AG10803 (cell line): ENCODE measurements around a stretch of chr10.

DNA sequence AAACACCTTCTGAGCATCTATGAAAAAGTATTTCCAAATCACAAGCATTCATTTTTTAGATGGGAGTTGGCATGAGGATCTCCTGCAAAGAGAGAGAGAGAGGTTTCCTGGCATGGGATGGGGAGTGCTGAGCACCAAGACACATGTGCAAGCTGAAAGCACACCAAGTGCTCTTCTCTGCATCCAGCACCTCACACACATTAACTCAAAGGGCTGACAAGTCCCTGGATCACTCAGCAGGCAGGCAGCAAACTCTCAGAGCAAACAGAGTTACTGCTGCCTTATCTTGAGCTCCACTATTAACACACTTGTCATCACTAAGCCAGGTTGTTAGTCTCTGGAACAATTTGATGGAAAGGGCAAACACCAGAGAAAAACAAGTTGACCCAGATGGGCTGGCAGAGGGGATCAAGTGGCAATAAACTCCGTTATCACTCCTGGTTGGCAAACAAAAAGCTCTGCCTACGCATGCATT lies 350.0 kb downstream of the KCNMA1 start:
- RRBS: no CpG with 5 or more reads among the region's 2 CpGs

DNA sequence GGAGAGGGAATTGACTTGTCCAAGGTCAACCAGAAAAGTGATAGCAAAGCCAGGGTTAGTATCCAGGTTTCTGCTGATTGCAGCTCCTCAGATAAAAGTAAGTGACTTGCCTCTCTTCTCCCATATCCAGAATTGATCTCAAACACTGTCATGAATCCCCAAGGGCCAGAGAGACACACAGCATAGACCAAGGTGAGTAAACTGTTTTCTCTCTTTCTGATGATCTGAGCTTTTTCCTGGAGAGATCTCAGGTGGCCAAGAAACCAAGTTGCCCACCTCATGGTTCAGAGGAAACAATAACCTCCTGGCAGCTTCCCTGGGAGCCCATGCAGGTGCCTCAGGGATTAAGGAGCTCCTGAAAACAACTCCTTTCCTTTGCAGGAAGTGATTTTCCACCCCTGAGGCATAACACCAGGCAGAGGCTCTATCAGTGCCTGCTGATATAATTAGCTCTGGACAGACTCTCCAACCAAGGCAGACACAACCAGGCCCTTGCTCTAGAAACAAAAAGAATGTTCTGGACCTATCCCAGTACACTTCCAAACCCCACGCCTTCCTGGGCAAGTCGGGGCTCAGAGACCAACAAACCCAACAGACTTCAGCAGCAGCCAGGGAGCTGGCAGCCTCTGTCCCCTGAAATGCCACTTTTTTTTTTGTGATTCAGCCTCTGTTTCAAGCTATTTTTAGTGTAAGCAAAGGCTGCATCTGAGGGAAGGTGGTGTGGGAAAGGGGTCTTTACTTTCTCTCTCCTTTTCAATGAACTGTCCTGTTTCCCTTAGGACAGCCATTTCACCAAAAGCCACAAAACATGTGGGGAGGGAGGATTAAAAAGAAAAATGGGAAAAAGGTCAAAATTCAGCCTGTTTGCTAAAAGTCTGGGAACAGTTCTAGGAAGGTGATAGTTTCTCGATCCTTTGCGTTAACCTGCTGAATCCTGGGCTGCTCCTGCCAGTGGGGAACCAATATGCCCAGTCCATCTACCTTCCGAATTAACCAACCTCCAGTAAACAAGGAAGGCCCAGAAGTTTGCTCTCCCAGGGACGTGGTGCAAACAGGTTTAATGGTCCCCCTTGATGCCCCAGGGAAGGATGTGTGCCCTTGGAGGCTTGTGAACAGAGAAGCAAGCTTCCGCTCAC lies 247.0 kb downstream of the KCNMA1 start:
- RRBS: no CpG with 5 or more reads among the region's 7 CpGs

GRCh38 chr10:77496660-77497245 lies 140.9 kb downstream of the KCNMA1 start:
- RRBS: no CpG with 5 or more reads among the region's 3 CpGs

DNA sequence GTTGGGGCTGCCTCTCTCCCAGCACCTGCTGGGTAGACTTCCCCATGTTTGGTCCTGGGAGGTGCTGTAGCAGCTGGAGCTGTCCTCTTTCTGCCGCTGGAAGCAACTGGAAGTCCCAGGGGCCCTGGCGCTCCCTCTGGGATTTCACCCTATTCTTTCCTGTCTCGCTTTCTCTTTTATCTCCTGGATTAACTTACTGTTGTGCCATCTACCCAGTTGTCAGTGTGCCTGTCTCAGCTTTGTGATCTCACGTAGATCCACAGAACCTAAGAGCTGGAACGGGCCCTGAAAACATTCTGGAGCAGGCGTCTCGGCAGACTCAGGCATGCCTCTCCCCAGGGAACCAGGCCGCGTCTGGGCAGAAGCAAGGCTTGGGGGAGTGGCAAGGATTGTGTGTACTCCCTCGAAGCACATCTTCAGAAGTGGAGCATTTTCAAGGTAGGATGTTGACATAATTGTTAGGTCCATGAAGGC lies 87.3 kb downstream of the KCNMA1 start:
- RRBS: no CpG with 5 or more reads among the region's 10 CpGs

DNA sequence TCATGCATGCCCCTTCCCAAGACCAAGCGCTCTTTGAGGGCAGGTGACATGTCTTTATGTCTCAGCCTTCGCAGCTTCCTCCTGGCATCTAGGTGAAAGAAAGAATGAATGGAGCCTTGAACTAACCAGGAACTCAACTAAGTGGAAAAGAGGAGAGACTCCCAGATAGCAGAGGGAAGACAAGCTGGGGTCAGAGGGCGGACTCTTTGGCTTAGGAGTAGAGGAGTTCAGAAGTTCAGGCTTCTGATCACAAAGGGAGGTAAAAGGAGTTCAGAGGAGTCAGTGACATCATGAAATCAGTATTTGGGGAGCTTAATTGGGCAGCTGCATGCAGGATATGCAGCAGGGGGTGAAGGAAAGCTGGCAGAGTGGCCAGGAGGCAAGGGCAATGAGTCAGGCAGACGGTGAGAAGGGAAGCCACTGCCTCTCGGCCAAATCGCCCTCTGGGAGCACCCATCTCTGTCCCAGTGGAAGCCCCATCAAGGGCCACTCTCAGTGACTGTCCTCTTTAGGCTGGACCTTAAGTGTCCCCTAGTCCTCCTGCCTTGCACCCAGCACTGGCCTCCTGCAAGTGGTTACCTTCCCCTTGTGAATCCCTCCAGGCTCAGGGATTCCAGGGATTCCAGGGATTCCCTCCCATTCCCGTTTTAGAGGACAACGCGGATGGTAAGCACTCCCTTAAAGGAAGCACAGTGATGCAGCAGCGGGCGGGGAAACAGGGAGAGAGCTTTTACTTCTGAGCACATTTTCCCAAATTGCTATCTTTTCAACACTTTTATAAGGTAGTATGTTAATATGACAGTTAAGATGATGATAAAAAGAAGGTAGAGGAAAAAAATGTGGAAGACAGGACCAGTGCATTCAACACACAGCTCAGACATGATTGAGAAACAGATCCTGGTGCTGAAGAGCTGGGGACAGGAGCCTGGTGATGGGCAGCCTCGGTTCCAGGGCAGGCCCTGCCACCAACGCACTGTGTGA lies 72.7 kb downstream of the KCNMA1 start:
- RRBS: no CpG with 5 or more reads among the region's 13 CpGs

- RRBS: no CpG with 5 or more reads among the region's 7 CpGs
Observed at GRCh38 chr10:77599526-77600093, 38.0 kb downstream of the KCNMA1 start.

- RRBS: no CpG with 5 or more reads among the region's 3 CpGs
Observed at GRCh38 chr10:77601533-77602079, 36.0 kb downstream of the KCNMA1 start.

DNA sequence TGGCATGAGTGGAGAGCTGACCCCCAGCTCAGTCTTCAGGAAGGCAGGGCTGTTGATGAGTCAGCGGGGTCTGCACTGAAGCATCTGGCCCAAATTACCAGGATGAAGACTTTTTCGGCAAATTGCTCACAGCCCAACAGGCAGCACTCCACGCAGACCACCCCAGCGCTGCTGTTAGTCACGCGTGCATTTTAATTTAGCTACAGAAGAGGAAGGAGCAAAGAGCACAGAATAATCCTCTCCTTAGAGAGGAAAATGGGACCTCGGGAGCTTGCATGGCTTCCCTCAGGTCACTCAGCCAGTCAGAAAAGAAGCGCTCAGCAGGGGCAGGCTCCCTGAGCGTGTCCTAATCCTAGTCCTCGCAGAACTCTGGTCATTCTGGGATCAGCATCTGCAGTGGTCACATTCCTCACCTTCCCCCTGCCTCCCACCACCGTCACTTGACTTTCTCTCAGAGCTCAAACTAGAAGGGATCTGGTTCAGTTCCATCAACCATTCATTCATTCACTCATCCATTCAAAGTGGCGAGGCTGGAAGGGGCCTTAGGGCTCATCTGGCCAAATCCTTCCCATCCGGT lies 76.4 kb upstream of the KCNMA1 start:
- RRBS: no CpG with 5 or more reads among the region's 13 CpGs

DNA sequence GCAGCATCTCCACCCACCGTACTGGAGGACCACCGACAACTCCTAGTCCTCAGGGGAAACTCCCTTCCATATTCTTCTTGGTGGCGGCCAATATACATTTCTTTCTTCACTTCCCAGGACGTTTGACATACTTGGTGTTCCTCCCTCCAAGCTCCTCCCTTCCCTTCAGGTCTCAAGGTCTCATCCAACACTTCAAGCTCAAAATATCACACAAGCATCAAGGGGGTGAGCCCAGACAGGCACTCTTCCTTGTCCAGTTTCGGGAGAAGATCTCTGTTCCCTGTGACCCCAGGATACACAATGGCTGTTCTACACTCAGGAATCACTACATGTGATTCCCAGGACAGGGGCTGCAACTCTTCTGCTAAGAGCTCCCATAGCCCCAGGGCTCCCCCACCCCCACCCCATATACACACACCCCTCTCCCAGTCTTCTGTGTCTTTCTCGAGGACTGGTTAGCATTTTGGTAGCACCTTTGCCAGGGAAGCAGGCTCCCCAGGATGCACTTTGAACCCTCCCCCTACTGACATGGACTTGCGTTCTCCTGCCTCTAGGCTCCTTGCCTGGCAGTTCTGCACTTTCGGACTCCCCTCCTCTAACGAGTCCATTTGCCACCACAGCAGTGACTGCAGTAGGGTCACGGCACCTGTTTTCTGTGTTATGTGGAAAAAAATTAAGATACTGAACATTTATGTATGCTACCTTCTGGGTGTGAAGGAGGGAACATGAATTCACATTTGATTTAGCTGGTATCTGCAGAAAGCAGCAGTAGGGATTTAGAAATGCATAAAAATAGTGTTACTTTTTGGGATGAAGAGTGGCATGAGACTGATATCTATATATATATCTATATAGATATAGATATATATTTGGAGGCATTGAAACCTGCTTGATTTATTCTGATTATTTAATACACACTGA lies 141.4 kb upstream of the KCNMA1 start:
- RRBS: no CpG with 5 or more reads among the region's 10 CpGs

- RRBS: 62% methylated on average over 2 of the region's 9 CpGs
Observed at GRCh38 chr10:77810421-77810817, 116.1 kb downstream of the DLG5 start.

DNA sequence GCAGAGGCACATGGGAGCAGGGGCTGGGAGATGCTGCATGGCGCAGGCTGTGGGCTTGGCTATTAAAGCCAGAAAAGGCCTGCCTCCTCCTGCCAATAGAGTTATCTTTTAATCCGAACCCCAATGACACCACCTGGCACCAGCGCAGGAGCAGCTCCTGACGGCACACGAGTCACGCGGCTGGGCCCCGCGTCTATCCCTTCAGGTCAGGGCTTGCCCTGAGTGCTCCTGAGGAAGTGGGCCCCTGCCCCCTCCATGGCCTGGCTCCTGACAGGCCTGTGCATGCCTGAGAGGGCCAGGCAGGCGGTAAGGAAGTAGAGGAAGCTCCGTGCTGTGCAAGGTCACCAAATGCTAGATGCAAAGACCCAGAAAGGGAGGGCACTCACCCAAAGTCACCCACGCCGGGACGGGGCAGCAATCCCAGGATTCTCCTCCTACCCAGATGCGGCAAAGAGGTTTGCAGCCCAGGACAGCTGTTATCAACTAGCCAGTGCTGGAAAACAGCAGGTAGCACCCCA lies 28.0 kb downstream of the DLG5 start:
- RRBS: no CpG with 5 or more reads among the region's 15 CpGs

DNA sequence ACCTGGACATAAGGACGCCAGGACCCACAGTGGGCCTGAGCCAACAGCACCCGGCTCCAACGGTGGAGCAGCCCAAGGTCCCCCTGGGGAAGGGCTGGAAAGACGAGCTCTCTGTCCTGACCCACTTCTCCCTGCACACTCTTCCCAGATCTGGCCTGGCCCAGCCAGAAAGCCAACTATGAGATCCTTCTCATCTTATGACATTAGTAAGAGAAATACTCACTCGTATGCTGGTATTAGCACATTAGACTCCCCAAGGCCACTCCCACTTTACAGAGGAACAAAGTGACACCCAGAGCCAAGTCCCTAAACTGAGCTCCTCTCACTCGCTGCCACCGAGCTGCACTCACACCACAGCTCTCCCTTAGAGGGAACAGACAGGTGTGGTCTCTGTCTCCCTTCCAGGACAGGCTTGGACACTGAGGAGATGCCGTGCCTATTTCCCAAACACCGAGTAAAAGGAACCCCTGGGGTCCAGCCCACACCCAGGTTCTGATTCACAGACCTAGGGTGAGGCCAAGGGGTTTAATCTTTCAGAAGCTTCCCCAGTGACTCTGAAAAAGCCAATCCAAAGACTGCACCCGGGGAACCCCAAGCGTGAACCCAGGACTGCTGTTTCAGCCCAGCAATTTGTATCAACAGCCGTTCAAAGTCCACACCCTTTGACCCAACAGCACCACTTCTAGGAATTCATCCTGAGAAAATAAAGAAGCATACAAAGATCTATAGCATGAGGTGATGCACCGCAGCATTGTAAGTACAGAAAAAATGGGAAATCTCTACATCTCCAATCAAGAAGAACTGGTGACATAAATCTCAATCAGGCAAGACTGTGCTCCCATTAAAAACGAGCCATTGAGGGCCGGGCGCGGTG lies 24.6 kb downstream of the DLG5 start:
- RRBS: 85% methylated on average over 1 of the region's 17 CpGs

DNA sequence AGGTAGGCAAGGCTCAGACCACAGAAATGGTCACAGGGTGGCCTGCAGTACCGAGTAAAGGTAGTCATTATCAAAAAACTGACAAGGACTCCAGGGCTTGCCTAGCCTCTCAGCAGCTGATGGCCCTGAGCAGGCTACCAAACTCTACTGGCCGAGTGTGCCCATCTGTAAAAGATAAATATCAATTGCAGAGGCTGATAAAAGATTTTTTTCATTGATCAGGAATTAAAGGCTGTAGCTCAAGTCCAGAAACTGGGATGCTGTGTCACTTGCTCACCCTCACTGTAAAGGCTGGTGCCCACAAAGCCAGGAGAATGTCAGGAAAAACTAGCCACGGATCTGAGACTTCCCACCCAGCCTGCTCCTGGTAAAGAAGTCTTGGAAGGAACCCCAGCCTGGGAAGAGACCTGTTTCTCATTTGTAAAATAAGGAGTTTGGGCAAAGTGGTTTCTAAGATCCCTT lies 16.3 kb downstream of the DLG5 start:
- RRBS: no CpG with 5 or more reads among the region's 3 CpGs

GRCh38 chr10:77988706-77989148 lies 40.6 kb downstream of the POLR3A start:
- RRBS: no CpG with 5 or more reads among the region's 3 CpGs

- RRBS: no CpG with 5 or more reads among the region's 7 CpGs
Observed at GRCh38 chr10:78312209-78312837, 278.7 kb downstream of the RPS24 start.

GRCh38 chr10:78651547-78651823 lies 417.3 kb upstream of the ZMIZ1 start:
- RRBS: no CpG with 5 or more reads among the region's 2 CpGs

- RRBS: no CpG with 5 or more reads among the region's 9 CpGs
Observed at GRCh38 chr10:78689207-78689665, 379.5 kb upstream of the ZMIZ1 start.

DNA sequence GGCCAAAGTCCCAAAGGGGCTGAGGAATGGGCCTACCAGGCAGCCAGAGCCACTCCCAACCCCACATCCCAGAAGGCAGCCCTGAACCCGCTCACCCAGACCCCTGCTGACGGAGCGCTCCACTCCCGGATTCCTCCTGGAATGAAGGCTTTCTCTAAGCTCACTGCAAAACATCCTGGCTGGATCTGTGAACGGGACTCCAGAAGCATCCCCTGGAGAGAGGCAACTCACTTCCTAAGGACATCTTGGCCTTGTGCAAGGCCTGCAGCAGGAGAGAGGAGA lies 168.7 kb upstream of the ZMIZ1 start:
- RRBS: no CpG with 5 or more reads among the region's 5 CpGs

DNA sequence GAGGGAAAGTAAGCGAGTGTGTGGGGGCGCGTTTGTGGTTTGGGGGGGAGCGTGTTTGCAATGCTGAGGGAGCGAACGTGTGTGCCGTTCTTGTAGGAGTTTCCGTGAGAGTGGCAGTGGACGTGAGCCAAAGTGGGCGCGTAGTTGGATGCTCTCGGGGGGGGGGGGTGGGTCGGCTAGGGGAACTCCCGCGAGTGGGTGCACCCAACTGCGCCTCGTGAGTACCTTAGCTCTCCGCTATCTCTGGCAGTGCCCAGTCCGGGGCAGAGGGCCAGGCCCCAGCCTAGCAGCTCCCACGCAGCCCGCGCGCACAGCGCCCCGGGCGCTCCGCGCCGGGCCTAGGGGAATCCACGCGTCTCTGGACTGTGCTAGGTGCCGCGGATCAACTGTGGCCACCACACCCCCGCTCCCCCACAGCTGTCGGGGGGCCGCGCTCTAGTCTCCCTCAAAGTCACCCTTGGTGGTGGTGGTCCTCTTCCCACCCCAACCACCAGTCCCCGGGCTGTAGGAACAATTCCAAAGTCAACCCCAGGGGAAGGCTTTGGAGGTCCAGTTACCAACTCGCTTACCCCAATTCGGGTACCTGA lies 842 bp upstream of the ZMIZ1 start:
- RRBS: 2% methylated on average over 10 of the region's 40 CpGs

- RRBS: 2% methylated on average over 21 of the region's 55 CpGs
Observed at GRCh38 chr10:79069316-79069833, 609 bp downstream of the ZMIZ1 start.